Fibroblast of villous mesenchyme (primary cell): Measurements from ENCODE around the gene ADTRP.

DNA sequence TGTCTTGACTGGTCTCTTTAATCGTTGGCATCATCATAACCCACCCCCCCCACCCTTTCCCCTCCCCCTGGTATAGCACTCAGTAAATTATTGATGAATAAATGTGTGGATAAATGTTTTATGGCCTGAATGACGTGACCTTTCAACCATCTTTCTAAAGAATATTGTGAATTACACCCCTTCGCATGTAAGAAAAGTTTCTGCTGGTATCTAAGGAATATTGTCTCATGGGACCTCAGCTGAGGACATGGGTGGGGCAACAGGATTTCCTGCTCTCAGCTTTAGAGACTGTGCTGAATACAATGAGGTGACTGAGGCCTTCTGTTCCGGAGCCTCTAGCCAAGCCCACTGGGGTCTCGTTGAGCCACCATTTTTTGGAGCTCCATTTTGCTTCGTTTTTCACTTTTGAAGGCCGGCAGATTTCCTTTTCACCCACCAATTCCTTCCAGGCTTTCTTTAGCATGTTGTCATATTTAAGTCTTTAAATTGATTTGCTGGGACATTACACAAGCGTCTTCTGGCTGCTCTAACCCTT lies 124.3 kb upstream of the NEDD9 start:
- CAGE, long polyA plus RNA: no peak

GRCh38 chr6:11373914-11374685 lies 141.6 kb upstream of the NEDD9 start:
- CAGE, long polyA plus RNA: no peak

GRCh38 chr6:11542925-11543166 lies 5.3 kb downstream of the TMEM170B start:
- CAGE, long polyA plus RNA: no peak

DNA sequence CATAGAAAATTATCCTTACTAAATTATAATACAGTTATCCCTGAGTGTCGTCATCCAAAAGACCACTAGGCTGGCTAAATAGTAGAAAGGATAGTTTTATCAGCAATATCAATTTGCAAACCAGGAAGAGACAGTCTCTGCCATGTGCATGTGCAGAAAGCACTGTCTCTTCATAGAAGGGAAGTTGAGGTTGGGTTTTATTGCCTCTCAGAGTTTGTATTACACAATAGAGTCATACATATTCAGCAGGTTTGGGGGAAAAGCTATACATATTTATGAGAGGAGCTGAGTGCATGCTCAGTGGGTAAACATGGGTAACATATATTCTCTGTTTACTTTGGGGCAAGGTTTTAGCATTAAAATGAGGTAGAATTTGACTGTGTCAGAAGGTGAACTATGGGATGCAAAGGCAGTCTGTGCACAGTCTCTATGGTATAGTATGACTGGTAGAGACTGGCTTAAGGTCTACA lies 14.9 kb downstream of the TMEM170B start:
- CAGE, long polyA plus RNA: no peak

DNA sequence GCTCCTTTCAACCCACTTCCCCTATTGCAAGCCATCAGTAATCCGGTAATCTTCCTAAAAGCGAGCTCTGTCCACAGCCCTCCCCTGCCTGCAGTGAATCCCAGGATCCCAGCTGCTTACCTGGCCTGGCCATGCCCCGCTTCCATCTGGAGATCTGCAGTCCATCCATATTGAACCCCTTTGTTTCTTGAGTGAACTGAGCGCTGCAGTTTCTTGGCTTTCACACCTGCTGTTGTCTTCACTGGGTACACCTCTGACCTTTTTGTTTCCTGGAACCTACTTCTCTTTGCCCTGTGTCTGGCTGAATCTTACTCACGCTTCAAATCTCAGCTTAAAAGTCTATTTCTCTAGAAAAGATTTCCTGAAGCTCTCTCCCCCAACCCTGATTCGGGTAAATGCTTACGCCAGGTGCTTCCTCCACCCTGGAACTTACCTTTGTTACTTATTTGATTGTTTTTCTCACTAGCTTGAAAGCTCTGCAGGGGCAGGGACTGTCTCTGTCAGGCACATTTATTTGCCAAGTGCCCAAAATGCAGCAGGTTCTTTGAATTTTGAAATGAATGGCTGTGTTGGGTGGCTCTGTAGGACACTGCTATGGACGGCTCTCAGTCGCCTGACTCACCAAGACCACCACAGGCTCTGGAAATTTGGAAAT lies 50.3 kb downstream of the ADTRP start:
- CAGE, long polyA plus RNA: no peak

- CAGE, long polyA plus RNA: no peak
Observed at GRCh38 chr6:11778468-11779051, at the start of gene ADTRP. ADTRP (minus strand) TSS chr6:11778803.

DNA sequence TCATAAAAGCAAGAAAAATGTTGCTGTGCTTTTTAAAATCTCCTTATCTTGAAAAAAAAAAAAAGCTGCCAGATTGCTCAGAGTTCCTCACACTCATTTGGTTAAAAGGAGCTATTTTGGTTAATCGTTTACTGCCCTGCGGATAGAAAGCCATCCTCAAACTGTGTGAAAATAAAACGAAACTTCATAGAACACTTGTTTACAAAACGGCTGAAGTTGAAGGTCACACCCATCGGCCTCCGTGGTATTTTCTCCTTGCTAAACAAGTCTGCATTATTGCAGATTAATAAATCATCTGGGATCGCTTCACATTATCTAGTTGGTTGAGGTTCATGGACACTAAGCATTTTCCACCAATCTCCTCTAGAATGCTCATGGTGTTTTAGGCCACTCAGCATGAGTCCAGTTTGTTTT lies 16.4 kb upstream of the ADTRP start:
- CAGE, long polyA plus RNA: no peak

- CAGE, long polyA plus RNA: no peak
Observed at GRCh38 chr6:11834180-11834684, 55.6 kb upstream of the ADTRP start.

- CAGE, long polyA plus RNA: no peak
Observed at GRCh38 chr6:11901001-11901640, 111.0 kb upstream of the HIVEP1 start.

GRCh38 chr6:11920782-11921081 lies 91.4 kb upstream of the HIVEP1 start:
- CAGE, long polyA plus RNA: no peak

GRCh38 chr6:11937101-11937439 lies 75.0 kb upstream of the HIVEP1 start:
- CAGE, long polyA plus RNA: no peak

GRCh38 chr6:12000889-12001488 lies 11.1 kb upstream of the HIVEP1 start:
- CAGE, long polyA plus RNA: no peak

DNA sequence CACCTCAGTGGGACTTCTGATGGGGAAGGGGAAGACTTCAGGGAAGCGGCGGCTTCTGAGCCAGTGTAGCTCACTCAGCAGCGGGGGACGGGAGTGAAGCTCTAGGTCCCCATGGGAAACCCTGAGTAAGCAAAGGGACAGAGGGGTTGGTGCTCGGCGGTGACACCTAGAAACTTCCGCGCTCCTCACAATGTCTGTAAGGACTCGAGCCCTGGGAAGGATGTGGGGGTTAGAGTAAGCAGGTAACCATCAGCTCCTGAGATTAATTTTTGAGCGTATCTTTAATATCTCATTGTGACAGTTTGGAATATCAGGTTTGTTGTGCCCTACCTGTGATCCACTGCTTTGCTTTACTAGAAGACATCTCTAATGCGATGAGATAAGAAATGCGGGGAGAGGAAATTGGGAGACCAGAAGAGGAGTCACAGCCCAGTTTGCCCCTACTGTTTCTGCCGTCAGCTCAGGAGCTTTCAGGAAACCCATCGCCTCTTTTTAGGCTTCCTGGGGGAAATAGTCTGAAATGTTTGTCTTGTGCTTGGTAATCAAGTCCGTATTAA lies 7.1 kb downstream of the HIVEP1 start:
- CAGE, long polyA plus RNA: no peak

DNA sequence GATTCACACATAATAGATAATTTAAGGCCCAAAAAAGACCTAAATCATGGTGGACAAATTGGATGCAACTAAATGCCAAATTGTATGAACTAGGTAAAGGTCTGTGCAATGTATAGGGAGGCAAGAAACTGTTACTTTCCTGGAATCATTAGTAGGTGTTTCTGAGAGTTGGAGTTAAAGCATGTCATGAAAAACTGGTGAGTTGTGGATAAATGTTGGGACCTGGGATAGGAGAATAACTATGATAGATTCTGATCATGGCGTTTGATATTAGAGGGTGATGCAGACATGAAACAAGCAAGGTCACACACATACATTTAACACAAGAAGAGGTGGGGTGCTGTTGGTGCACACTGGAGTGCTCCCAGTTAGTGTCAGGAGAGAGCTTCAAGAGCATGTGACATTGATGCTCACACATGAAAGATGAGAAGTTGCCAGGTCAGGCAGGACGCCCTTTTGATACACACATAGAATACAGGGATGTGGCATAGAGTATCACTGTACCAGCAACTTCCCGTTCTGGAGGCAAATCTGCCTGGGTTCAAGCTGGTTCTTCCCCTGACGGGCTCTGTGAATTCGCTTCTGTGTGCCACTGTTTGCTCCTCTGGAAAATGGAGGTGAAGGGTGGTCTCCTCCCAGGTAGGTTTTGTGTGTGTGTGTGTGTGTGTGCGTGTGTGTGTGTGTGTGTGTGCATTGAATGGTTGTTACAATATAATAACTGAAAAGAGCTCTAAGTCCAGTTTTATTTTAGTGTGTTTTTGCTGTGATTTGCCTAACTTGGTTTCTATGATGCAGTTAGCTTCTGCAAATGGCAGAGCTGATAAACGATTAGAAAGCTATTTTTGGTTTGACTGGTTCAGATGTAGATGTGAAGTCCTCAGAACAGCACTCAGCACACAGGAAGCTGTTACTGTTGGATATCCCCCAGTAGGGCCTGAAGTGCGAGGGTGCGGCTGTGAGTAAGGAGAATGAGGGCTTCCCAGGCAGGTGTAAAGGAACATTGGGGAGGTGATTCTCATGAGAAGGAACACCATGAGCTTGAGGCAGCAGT lies 53.2 kb downstream of the HIVEP1 start:
- CAGE, long polyA plus RNA: no peak

GRCh38 chr6:12276226-12276939 lies 13.8 kb upstream of the EDN1 start:
- CAGE, long polyA plus RNA: no peak

DNA sequence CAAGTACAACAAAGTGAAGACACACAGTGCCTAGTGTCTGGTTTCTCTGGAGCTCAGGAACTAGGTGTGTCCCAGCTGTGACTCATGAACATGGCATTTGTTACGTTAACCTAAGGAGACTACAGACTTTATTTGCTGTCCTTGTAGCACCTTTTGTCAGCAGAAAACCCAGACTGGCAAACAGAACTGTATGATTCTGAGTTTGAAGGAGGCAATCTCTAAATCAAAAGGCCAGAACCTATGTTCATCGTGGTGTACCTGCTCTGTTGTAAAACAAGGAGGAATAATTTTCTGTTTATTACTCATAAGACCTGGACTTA lies 34.1 kb downstream of the EDN1 start:
- CAGE, long polyA plus RNA: no peak

- CAGE, long polyA plus RNA: no peak
Observed at GRCh38 chr6:12336196-12336688, 46.1 kb downstream of the EDN1 start.

- CAGE, long polyA plus RNA: no peak
Observed at GRCh38 chr6:12594206-12594582, 122.4 kb upstream of the PHACTR1 start.

GRCh38 chr6:13044279-13044786 lies 284.0 kb downstream of the TBC1D7 start:
- CAGE, long polyA plus RNA: no peak

- CAGE, long polyA plus RNA: no peak
Observed at GRCh38 chr6:13052961-13053819, 275.1 kb downstream of the TBC1D7 start.